ENCODE measurements around a stretch of chr5.

DNA sequence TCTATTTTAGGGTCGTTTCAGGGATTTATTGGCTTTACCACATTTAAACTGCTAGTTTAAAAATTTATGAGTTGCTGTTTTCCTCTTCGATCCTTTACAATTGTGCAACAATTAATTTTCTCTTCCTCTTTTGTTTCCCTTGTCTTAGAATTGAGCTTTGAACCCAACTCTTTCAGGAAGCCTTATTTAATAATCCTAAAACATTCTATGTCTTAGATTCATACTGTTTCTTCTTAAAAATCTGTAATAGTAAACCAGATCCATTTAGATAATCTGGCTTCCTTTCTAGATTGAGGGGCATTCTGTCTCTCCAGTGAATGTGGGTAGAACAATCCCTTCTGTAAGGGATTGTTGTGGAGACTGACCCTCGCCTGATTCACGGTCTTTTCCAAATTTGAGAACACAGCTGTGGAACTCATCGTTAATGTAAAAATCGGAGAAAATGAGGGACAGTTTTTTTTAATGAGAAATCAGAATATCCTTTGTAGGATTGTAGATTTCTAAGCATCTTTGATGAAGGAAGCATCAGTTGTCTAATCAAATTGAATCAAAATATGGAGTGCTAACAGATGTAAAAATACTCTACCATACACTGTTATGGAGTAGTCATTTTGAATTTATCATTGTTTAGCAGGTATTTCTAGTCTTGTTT, 16.6 kb downstream of the ZSWIM6 start:
- RRBS = no CpG with 5 or more reads among the region's 6 CpGs

DNA sequence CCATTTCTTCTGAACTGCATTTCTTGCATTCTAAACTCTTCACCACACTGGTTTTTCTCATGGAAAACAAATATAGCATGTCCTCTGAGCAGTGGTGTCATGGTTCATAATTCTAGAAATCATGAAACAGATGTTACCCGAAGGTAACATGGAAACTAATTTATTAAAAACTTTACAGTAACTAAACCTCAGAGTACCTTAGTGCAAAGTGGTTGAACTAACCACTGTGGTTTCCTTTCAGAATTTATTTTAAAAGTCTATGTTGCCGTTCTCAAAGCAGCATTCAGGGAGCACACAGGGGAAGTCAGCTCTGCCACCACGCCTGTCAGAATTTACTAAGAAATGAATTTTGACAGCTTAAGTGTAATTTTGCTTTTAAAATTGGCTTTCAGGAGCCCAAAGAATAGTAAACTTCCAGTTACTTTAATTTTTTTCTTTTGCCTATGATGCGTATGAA, 202.4 kb downstream of the ZSWIM6 start:
- RRBS = no CpG with 5 or more reads among the region's 4 CpGs

- RRBS = no CpG with 5 or more reads among the region's 6 CpGs
Observed at GRCh38 chr5:61544610-61545398, 212.7 kb downstream of the ZSWIM6 start.

DNA sequence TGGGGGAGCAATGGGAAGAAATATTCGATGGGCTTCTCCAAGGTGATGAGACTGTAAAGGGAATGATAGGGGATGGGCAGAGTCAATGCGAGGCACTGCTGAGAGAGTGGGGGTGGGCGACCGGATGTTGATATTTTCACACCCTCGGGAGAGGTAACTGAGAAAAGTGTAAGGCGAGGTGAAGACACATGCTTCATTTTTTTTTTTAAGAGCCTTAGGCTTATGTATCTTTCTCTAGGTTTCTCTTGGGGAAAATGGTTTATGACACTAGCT, 1.1 kb downstream of the KIF2A start:
- RRBS = no CpG with 5 or more reads among the region's 6 CpGs

GRCh38 chr5:62385276-62386118, 18.2 kb downstream of the DIMT1 start:
- RRBS = no CpG with 5 or more reads among the region's 9 CpGs

DNA sequence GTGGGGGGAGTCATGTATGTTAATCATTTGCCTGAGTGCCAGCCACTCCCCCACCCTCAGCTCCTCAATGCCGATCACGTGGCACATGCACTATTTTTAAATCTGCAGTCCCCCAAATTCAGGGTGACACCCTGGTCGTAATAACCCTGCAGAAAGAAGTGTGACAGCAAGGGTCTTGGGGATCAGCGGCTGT, 918 bp downstream of the RGS7BP start:
- RRBS = no CpG with 5 or more reads among the region's 4 CpGs

DNA sequence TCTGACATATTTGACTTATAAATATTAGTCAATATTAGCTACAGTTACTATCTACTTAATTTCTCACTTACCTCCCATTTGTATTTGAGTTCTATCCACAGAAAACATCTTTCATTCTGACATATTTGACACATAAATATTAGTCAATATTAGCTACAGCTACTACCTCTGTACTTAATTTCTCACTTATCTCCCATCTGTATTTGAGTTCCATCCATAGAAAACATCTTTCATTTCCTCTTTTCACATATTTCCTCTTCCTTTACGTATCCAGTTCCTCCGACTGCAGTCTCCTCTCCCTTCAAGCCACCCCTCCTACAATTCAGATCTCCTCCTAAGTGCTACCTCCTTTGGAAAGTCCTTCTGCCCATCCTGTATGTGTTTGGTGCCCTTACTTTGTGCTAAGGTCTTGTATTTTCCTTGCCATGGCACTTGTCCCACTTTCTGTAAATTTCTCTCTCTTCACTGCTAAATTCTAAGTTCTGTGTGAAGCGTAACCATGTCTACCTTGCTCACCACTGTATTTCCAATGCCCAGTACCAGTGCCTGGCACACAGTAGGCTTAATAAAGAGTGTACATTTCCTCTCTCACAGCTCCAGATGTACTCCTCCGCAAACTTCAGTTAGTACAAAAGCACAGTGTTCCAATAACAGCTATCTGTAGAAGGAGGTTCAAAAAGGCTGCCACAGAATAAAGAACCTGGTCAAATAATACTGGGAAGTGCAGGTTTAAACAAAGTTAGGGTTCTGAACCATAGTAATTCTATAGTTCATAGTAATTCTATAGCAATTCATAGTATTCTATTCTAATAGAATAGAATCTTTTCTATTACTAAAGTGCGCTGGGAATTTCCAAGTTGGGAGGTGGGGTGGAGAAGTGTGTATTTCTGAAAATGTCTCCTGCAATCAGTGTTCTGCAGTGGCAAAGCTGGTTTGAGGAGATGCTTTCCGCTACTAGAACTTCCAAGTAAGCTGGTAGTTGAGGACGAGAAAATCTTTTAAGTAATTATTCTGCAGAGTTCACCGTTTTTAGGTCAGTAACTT, 1.3 kb downstream of the SREK1IP1 start:
- RRBS = no CpG with 5 or more reads among the region's 8 CpGs

DNA sequence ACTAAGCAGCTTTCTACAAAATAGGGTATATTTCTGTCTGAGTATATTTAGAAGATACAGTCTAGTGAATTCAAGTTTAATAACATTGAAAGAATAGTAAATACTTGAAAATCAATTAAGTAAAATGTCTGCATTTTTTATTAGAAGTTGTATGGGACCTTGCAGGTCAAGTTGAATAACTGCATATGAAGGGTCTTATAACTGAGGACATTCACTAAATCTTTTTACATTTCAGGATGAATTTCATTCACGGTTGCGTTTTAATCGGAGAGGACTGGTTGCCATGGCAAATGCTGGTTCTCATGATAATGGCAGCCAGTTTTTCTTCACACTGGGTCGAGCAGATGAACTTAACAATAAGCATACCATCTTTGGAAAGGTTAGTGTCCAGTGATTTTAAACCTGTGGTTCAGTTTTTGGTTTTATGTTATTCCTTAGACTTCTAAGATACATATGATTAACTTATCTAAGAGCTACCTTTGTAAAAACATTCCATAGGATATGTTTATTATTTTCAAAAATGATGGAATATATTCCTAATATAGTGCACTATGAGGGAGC, 15.0 kb downstream of the CWC27 start:
- RRBS = no CpG with 5 or more reads among the region's 4 CpGs

DNA sequence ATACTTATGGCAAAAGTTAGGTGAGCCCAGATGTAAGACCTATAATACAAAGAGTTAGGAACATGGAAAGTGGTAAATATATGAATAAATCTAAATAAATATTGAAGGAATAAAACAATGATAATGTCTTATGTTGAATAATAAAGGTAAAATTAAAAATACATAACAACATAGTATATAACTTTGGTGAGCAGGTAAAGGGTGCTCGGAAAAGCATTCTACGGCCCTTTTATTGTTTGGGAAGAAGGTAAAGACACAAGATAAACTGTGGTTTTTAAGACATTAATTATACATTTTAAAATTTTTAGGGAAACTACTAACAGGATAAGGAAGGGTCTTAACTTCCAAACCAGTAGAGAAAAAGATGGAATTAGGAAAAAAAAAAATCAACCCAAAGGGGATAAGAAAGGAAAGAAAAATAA, 127.6 kb downstream of the CWC27 start:
- RRBS = no CpG with 5 or more reads among the region's 2 CpGs

DNA sequence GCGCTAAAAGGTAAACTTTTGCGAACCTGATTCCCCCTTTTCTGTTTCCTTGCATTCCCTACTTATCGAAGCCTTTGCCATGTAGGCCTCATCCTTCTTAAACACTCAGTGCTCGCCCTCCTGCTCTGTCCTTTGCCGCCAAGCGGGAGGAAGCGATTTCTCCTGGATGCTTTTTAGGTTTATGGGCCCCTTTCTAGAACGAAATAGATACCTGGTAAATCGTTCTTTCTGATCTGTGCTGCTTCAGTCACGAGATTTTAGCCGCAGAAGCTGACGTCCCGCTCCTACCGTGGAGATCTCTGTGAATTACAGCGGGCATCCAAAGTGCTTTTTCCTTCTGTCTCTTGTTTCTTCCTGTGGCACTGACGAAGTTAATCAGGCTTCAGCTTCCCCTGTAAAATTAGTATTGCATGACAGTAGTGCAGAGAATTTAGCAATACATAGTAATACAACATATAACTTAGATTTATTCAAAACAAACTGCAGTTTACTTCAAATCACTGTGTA, 323 bp downstream of the SHLD3 start:
- RRBS = no CpG with 5 or more reads among the region's 16 CpGs

DNA sequence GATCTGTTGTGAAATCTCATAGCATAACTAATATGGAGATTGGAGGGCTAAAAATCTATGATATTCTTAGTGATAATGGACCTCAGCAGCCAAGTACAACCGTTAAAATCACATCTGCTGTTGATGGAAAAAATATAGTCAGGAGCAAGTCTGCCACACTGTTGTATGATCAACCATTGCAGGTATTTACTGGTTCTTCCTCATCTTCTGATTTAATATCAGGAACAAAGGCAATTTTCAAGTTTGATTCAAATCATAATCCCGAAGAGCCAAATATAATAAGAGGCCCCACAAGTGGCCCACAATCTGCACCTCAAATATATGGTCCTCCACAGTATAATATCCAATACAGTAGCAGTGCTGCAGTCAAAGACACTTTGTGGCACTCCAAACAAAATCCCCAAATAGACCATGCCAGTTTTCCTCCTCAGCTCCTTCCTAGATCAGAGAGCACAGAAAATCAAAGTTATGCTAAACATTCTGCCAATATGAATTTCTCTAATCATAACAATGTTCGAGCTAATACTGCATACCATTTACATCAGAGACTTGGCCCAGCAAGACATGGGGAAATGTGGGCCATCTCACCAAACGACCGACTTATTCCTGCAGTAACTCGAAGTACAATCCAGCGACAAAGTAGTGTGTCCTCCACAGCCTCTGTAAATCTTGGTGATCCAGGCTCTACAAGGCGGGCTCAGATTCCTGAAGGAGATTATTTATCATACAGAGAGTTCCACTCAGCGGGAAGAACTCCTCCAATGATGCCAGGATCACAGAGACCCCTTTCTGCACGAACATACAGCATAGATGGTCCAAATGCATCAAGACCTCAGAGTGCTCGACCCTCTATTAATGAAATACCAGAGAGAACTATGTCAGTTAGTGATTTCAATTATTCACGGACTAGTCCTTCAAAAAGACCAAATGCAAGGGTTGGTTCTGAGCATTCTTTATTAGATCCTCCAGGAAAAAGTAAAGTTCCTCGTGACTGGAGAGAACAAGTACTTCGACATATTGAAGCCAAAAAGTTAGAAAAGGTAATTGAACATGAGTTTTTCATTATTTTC, 89.9 kb upstream of the SREK1 start:
- RRBS = no CpG with 5 or more reads among the region's 14 CpGs

DNA sequence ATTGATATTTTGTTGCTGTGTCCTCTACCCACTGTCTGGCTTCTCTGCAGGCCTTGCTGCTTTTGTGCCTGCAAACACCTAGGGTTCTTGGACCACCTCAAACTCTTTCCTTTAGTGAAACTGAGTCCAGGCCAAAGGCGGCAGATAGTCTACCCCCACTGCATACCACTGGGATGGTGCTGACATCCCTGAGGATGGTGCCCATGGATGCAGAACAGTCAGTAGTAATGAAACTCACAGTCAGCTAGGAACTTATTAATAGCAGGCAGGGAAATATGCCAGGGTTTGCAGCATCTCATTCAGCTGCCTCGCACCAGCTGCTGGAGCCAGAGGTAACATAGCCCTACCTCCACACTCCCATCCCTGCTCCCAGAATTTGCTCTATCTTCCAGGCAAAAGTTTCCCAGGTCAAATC, 189.1 kb downstream of the SREK1 start:
- RRBS = no CpG with 5 or more reads among the region's 2 CpGs

- RRBS = no CpG with 5 or more reads among the region's 5 CpGs
Observed at GRCh38 chr5:66554117-66554579, 42.0 kb upstream of the MAST4 start.

DNA sequence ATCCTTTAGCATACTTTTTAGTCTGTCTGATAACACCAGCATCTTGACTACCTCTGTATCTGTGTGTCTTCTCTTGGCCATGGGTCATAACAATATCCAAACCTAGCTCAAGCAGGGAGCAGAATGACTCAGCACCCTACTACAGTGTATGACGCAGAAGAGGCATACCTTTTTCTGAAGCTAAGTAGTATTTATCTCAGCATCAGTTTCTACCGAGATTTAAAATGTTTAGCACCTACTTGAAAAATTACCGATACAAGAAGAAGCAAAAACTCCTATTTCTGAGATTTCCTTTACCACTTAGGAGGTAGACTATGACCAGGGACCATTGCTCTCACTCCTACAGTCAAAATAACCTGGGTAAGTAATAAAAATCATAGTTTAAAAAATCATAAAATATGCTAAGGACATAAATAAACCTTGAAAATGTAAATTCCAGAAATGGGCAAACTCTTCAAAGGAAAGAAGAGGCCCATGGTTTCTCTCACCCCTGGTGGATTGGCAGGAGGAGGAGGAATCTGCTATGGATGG, 286.5 kb downstream of the MAST4 start:
- RRBS = no CpG with 5 or more reads among the region's 3 CpGs

DNA sequence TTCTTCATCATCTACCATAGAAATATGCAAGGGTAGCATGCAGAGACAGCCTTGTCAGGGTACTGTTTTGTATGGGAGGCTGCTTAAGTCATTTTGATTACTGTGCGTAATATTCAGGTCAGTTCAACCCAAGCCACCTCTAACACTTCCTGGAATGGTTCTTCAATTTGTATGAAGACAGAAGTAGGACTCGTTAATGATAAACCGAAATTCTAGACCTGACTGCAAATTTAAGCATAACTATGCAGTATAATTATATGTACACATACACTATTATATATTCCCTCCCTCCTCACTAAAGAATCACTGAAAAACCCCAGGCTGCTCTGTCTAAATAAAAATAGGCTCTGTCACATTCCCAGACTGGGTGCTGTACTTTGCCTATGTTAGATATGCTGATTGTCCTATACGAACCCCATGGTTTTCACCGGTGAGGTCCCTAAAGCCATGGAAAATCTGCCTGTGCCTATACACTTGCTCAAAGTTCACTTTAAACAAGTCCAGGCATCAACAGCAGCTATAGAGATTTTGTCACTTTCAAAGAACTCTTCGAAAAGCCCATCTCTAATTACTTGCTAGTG, 352.1 kb upstream of the CD180 start:
- RRBS = no CpG with 5 or more reads among the region's 6 CpGs

GRCh38 chr5:67795851-67796558, 419.6 kb upstream of the PIK3R1 start:
- RRBS = no CpG with 5 or more reads among the region's 5 CpGs

GRCh38 chr5:67807319-67808190, 408.0 kb upstream of the PIK3R1 start:
- RRBS = no CpG with 5 or more reads among the region's 1 CpG

DNA sequence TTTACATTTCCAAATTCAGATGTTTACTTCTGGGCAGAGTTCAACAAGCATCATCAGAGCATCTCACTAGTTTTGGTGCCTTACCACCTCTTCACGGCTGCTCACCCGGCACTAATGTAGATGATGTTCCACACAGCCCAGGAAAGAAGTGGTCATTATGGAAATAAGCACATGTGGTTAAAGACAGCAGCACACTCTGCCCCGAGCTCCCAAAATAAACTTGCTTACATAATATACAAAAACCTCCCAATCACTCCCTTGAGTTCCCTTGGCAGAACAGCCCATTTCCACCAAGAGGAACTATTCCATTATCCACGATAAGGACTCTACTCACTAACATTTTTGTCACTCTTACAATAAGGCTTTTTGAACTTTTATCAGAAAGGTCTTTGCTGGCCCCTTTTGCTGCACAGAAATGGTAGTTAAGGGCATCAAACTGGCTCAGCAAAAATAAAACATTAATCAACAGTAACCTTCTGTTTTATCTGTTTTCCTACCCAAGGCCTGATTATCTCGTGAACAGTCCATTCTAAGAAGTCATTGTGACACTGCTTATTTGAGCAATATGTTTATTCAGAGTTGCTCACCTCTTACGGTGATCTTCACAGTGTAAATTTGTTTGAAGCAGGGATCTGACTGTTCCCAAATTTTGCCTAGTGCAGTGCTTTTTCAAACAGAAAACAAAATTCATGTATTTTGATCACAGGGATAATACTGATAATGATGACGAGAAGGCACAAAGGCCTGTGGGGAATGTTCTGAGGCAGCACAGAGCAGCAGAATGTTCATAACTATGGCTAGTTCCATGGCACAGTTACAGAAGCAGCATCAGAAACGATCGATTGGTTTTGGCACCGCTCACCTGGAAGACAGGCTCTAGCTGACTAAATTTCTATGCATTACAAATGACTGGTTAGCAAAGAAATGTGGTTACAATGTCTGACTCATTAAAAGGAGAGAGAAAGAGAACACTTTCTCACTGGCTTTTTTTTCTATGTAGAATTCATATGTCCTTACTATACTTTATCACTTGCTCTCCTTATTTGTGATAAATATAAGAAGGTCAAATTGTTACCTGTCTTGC, 399.8 kb upstream of the PIK3R1 start:
- RRBS = no CpG with 5 or more reads among the region's 10 CpGs

DNA sequence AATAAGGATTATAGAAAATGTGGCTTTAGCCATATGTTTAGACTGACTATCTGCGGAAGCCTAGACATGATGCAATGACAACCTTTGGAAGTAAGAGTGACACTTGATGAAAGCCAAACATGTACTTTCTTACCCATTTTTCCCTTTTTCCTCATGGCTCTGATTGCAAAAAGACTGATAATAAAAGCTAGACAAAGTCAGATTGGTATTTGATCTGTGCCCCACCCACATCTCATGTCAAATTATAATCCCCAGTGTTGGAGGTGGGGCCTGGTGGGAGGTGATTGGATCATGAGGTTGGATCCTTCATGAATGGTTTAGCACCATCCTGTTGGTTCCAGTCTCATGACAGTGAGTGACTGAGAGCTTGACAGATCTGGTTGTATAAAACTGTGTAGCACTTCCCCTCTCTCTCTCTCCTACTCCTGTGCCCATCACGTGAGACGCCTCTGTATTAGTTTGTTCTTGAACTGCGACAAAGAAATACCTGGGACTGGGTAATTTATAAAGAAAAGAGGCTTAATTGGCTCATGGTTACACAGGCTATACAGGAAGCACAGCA, 243.5 kb upstream of the PIK3R1 start:
- RRBS = no CpG with 5 or more reads among the region's 4 CpGs

GRCh38 chr5:67986017-67986360, 229.6 kb upstream of the PIK3R1 start:
- RRBS = no CpG with 5 or more reads among the region's 1 CpG